HCT116 (cell line): ENCODE measurements around a stretch of chr4.

DNA sequence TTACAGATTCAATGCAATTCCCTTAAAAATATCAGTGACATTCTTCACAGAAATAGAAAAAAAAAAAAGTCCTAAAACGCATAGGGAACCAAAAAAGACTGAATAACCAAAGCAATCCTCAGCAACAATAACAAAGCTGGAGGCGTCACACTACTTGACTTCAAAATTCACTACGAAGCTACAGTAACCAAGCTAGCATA is 528.5 kb downstream of the PCDH7 start:
- RRBS, result no CpG with 5 or more reads among the region's 3 CpGs

- RRBS, result no CpG with 5 or more reads among the region's 3 CpGs
These were observed 2.4 kb downstream of the ARAP2 start for GRCh38 chr4:36241717-36242479.

GRCh38 chr4:36255404-36256219 is 11.3 kb upstream of the ARAP2 start:
- RRBS, result no CpG with 5 or more reads among the region's 5 CpGs

- RRBS, result no CpG with 5 or more reads among the region's 5 CpGs
These were observed 12.3 kb upstream of the DTHD1 start for GRCh38 chr4:36268865-36269668.

GRCh38 chr4:37664663-37665113 is 21.5 kb downstream of the RELL1 start:
- RRBS, result no CpG with 5 or more reads among the region's 5 CpGs

GRCh38 chr4:37665447-37666317 is 20.5 kb downstream of the RELL1 start:
- RRBS, result no CpG with 5 or more reads among the region's 9 CpGs

DNA sequence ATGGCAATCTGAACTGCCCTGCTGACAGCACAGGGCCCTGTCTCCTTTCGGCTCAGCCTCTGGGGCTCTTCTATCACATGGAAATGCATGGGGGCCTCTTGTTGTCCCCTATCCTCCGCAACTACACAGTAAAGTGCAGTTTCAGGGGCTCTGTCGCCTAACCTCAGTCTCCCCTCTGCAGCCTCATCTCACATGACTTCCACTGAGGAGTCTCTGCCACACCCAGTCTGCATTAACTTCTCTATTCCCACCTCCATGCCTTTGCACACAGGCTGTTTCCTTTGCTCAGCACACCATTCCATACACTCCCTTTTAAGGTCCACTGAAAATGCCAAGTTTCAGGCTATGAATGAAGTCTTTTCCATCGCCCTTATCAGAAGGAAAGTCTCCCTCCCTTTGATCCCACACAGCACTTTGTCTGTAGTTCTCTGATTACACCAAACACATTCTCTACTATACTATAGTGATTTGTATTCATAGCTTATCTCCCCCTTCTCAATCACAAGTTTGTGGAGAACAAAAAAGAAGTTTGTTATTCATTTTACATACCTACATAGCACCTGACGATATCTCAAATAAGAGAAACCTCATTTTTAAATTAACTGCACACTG is 12.4 kb downstream of the RELL1 start:
- RRBS, result no CpG with 5 or more reads among the region's 5 CpGs

GRCh38 chr4:37685665-37686144 is 471 bp downstream of the RELL1 start:
- RRBS, result under 1% methylated on average over 8 of the region's 47 CpGs

DNA sequence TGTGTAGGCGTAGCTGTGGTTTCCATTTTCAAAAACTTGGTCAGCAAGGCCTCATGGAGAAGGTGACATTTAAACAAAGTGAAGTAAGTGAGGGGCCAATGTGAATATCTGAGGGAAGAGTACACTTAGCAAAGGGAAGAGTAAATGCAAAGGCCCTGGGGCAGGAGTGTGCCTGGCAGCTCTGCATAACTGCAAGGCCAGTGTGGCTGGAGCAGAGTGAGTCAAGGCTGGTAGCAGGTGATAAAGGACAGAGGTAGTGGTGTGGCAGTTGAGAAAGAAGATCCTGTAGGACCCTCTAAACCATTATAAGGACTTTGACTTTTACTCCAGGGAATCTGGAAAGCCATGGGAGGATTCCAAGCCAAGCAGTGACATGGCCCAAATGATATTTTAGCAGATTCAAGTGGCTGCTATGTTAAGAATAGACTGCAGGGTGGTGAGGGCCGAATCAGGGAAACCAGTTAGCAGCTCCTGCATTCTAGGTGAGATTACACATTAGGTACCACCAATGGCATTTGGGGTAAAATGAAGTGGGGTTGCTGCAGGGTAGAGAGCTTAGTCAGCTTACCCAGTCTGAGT is 5.9 kb upstream of the TBC1D1 start:
- RRBS, result no CpG with 5 or more reads among the region's 2 CpGs

DNA sequence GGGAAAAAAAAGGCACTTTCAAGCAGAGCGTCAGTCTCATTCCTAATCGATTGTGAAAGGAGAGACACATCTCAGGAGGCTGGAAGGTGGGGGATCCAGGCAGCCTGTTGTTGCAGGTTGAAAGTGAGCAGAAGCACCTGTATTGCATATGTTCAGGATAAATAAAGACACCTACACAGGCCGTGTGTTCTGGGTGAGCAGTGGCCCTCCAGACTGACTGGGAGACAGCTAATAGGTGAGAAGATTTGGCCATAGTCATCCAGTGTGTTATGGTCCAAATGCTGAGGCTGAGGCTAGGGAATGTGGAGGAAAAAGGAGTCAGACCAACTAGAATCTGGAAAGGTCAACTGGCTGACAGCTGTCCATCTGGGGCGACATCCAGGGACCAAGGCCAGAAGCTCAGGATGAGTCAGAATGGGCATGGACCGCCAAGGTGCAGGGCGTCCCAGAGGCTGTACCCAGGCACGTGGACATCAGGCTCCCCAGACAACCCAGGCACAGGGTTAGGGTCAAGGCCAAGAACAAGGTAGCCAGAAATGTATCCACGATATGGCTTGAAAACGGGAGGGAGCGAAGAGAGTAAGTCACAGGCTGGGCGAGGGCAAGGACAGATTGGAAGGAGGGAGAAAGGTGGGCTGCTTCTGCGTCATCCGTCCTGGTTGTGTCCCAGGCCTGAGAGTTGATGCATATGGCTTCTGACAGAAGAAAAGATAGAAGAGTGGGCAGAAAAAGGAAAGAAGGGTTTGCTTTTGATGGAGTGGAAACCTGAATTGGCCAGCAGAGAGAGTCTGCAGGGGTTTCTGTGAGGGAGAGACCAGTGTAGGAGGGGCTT is 26.1 kb upstream of the PTTG2 start:
- RRBS, result no CpG with 5 or more reads among the region's 13 CpGs

DNA sequence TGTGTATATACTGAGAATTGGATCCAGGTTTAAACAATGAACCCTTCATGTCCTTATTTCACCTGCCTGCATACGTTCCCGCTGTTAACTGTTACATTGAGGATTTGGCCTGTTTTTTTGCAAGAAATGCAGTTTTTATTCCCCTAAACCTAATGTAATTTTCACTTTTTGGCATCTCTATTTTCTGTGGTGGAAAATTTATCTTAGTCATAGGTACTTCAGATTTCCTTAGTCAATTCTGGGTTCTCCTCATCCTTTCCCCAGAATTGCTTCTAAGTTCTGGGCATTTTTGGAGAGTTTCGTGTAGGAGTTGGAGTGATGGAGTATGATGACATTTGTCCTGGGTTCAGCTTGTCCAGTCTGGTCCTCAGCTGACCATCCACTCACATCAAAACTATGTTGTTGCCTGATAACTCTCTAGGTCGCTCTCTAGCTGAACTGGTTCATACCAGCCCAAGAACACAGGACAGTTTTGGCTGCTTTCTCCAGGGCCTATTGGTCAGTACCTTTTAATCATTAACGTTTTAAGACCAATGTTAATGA is 13.2 kb downstream of the PTTG2 start:
- RRBS, result no CpG with 5 or more reads among the region's 5 CpGs

DNA sequence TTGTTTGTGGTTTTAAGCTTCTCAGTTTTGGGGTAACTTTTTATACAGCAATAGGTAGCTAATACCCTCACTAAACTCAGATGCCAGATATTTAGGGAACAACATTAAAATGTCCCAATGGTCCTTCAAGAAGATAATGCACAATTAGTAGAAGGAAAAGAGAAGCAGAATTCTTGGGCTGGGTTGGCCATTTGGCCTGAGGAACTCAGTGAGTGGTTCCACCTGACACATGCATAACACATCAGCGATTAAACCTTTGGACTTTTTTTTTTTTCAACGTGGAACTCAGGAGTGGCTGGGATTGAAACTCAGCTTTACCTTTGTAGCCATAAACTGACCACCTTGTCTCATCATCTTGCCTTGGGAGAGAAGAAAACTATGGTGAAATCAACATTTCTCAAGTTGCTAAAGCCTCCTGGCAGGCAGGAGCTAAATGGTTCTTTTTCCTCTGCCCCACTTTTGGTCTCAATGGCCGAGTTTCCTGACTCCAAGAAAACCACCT is 16.2 kb downstream of the PTTG2 start:
- RRBS, result no CpG with 5 or more reads among the region's 3 CpGs

DNA sequence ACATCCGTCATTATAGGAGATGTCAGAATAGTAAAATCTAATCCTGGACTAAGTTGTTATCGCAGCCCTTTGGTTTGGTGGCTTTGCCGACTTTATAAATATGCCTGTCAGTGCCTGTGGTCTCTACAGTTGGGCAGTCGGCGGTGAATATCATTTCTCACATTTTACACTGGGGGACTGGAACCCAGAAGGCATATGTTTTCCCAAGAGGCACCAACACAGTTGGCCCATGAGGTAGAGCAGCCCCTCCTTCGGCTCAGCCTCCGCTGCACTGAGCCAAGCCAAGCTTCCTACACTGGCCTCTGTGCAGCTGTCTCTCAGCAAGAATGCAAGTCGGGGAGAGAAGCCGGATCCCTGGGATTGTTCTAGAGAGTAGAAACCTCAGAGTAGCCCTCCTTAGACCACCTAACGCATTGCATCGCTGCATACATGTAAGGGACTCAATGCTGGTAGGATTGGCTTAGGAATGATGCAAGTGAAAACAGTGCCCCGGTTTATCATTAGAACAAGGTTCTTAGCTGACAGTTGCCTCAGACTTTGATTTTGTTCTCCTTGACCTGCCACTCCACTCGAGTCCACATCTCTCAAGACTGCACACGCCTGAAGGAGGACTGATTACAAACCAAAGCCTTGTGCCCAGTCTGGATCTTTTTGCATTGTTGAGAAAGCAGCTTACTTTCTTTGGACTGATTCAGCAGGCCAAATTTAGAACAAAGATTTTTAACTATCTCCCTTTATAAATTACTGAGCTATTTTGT is 125.3 kb downstream of the PTTG2 start:
- RRBS, result no CpG with 5 or more reads among the region's 14 CpGs

GRCh38 chr4:38162295-38162776 is 202.1 kb downstream of the PTTG2 start:
- RRBS, result no CpG with 5 or more reads among the region's 4 CpGs

DNA sequence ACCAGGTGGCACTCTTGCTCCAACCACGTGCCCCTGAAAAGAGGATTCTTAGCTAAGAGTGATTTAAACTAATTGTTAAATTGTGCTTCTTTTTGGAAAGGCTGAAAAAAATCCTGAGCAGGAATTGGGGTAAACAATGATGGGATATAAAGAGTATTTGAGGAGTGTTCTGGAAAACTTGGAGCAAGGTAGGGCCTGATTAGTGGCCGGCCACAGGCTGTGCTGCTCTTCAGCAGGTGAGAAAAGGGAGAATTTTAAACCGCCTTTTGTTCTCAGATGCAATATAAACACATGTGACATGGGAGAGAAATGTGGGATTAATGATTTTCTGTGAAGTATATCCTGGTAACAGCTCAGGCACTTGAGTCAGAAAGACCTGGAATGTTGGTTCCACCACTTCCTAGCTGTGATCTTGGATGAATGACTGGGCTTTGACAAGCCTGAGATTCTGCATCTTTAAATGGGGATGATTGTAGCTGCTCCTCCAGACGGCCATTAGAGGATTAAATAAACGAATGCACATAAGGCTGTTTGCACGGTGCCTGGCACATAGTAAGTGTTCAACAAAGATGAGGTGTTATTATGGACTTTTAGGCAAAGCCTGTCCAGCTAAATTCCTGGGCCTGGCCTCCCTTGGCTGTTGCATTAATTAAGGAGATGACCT is 219.8 kb downstream of the PTTG2 start:
- RRBS, result no CpG with 5 or more reads among the region's 6 CpGs

- RRBS, result no CpG with 5 or more reads among the region's 2 CpGs
These were observed 306.4 kb downstream of the PTTG2 start for GRCh38 chr4:38266688-38266887.

GRCh38 chr4:38312959-38313617 is 350.9 kb upstream of the KLF3 start:
- RRBS, result no CpG with 5 or more reads among the region's 5 CpGs

- RRBS, result no CpG with 5 or more reads among the region's 6 CpGs
These were observed 349.3 kb upstream of the KLF3 start for GRCh38 chr4:38314665-38315111.